Placental epithelial cell (primary cell): ENCODE measurements around a stretch of chr5.

DNA sequence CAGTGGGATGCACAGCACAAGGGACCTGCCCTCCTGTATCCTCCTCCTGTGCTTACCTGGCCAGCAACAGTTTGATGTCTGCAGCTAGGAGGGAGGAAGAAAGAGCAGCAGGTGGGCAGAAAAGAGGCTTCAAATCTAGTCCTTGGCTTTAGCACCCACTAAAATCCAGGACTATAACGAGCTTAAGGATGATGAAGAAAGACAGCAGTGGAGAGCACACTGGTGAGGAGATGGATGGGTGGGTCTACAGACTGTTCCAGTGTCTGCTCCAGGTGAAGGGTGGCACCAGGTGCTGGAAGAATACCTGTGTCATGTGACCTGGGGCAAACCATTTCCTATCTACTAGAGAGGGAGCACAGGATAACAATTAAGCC is 100.0 kb downstream of the SH3TC2 start:
- CAGE, long polyA plus RNA, result no peak

DNA sequence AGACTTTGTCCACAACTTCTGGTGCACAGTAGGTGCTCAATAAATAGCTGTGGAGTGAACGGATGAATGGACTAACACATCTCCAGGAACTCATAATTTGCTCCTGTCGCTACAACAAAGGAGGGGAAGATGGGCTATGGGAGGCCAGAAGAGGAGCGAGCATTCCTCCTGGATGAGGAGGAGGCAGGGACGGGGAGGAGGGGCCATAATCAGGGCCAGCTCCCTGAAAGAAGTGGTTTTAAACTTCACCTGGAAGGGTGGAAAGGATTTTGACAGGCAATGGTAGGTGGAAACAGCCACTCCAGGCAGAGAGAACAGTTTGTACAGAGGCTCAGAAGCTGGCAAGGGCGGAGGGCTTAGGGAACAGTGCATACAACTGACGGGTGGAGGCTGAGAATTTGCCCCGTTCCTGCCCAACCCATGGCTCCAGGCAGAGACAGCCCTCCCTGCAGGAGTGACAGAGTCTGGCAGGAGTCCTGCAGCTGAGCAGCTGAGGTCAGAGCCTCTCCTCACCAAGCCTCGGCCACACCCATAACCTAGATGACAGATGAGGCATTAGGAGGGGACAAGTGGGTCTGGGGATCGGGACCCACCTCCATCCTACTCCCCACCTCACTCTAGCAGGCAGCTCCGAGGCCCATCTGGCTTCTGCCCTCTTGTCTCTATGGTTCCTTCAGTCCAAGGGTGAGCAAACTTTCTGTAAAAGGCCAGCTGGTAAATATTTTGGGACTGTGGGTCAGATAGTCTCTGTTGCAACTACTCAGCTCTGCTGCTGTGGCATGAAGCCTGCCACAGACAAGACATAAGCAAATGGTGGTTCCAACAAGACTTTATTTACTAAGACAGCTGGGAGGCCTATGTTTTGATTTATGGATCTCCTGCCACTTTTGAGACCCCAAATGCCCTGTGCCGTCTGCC is 83.8 kb downstream of the SH3TC2 start:
- CAGE, long polyA plus RNA, result no peak

- CAGE, long polyA plus RNA, result no peak
Observed at GRCh38 chr5:149150341-149150680, 9.0 kb downstream of the ABLIM3 start.

- CAGE, long polyA plus RNA, result no peak
Observed at GRCh38 chr5:149298718-149299320, 27.2 kb downstream of the AFAP1L1 start.

- CAGE, long polyA plus RNA, result no peak
Observed at GRCh38 chr5:149320625-149321542, 24.4 kb upstream of the GRPEL2 start.

GRCh38 chr5:149355438-149356257 is 2.2 kb upstream of the PCYOX1L start:
- CAGE, long polyA plus RNA, result no peak

DNA sequence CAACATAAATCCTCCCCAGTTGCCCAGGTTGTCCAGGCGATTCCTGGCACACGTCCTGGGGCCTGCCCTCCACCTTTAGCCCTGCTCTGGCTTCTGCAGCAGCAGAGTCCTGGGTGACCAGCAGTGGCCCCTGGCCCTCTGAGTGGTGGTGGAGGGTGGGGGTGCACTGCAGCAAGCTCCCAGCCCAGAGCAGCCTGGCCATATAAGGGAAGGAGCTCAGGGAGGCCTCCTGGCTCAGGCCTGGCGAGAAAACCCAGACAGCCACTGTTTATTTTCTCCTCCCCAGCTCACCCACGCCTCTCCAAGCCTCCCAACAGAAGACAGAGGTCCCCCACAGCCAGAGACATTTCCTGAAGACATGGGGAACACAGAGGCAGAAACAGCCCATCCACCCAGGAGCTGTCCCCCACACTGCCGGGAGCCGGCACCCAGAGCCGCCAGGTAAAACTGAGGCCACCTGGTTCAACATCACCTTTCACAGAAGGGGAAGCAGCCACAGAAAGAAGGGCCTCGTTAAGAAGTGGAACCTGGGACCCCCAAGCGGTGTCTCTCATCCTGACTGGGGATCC is 44.8 kb upstream of the IL17B start:
- CAGE, long polyA plus RNA, result no peak

- CAGE, long polyA plus RNA, result no peak
Observed at GRCh38 chr5:149550510-149550649, 859 bp downstream of the CSNK1A1 start.

DNA sequence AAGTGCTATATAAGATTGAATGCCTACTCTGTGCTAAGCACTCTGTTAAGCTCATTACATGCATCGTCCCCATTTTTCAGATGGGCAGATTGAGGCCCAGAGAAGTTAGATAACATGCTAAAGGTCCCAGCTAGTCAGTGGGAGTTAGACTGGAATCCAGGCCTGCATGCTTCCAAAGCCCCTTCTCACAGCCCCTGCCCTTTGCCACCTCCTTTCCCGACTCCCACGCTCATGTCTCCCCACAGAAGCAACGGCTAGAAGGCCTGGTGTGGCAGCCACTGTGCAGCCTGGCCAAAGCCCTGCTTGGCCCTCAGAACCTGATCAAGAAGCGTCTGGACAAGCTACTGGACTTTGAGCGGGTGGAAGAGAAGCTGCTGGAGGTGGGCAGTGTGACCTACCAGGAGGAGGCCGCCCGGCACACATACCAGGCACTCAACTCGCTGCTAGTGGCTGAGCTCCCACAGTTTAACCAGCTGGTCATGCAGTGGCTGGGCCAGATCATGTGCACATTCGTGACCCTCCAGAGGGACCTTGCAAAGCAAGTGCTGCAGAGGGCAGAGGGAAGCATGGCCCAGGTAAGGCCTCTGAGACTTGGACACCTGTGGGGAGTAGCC is 40.3 kb downstream of the ARHGEF37 start:
- CAGE, long polyA plus RNA, result no peak

DNA sequence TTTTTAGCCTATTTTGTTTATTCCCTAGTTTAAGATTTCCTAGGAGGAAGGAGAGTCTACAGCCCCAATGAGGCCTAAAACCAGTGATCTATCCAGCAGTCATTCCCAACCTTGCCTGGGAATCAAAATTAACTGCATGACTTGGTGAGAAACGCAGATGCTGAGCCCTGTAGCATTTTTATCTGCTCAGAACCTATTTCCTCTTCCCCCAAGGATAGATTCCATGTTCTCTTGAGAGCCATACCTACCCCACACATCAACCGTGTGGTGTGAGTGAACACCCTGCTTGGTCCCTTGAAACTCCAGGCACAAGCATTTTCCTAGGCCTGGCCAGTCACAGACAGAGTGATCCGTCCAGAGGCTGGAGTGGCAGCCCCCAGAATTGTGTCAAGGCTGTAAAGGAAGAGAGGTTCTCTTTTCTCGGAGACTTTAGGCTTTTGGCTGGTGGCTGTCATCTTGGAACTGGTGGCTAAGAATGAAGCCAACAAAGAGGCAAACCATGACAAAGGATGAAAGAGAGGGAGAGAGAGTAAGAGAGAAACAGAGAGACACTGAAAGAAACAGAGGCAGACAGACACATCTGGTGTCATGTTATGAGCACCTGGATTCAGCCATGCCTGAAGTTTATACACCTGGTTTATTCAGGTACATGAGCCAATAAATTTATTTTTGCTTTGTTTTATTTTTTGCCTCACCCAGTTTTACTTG is 66.0 kb downstream of the ARHGEF37 start:
- CAGE, long polyA plus RNA, result no peak

DNA sequence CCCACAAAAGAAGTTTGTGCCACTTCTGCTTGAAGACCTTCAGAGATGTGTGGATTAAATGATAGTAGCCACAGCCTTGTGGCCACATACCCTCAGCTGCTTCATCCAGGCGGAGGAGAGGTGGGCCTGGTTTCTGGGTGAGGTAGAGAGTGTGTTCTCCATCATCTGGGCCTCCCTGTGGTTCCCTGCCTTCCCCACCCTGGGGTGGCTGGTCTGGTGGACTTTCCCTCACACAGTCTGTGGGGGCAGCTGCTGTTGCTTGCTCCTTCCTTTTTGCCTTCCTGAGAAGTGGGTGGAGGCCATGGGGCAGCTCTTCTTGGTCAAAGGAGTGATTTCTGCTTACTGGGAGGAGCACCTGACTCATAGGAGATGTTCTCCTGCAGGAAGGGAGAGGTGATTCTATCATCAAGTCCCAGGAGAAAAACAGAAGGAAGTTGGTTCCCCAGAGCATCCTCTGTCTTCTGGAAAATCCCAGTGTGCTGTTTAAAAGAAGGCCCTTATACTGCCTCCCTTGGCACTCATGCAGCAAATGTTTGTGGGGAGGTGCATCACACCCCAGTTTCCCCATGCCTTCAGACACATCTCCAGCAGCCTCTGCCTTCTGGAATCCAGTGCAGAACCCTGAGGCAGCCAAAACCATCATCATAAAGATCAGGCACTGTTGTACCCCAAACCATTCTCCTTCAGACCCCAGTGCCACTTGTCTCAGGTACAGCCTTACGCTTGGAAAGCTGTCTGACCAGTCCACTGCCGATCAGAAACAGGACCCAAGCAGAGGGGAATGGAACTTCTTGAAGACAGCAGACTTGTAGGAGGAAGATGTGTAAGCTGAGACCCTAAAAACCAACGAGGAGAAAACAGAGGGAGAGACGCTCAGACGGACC is 63.1 kb downstream of the PPARGC1B start:
- CAGE, long polyA plus RNA, result no peak

DNA sequence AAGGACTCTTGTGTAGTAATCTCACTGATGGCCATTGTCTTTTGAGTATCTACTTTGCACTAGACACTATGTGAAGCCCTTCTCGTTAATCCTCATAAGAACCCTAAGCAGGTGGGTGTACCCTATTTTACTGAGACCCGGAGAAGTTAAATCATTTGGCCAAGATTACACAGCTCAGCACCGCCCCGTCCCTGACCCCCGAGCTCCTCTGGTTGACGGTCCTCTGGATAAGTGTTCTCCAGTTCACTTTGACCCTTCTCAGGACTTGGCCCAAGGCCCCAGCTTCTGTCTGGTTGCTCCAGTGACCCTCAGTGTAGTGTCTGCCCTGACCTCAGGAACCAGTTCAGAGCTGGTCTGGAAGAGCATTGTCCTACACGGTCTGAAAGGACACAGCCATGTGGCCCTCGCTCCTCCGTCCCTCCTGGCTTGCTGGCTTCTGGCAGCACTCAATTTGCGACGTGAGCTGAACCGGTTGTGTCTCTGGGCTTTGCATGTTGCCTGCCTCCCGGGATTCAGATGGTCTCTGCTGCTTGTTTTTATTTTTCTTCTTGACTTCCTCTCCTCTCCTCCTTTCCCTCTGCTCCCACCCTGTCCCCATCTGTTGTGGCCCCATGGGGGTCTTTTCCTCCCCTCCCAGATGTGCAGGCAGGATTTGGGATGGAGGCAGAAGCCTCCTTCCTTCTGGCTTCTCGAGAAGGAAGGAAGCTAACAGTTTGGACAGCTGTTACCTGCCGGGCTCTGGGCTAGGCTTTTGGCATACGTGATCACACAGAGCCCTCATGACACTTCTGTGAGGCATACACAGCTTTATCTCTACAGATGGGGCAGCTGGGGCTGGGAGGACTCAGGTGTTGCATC is 72.0 kb downstream of the PPARGC1B start:
- CAGE, long polyA plus RNA, result no peak

GRCh38 chr5:149803508-149804379 is 73.6 kb downstream of the PPARGC1B start:
- CAGE, long polyA plus RNA, result no peak

GRCh38 chr5:149808049-149808750 is 78.1 kb downstream of the PPARGC1B start:
- CAGE, long polyA plus RNA, result no peak

DNA sequence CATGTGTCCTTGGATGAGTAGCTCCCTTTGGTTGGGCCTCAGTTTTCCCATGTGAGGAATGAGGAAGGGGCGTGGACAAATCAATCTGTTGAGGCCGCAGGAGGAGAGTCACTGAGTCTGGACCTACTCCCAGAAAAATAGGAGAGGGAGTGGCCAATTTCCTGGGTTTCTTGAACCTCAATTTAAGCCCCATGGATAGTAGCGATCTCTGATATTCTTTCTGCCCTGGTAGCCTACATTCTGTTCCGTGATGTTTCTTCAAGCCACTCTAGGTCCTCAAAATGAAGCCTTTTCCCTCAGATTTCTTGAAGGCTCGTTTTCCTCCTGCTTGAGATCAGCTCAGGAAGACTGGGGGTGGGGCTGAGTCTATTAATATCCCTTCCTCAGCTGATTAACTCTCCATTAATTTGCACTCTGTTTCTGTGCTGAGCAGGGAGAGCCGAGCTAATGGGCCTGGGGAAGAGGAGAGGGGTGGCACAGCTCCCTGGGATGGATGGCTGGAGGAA is 93.1 kb downstream of the PPARGC1B start:
- CAGE, long polyA plus RNA, result no peak

- CAGE, long polyA plus RNA, result no peak
Observed at GRCh38 chr5:150024119-150024823, 23.7 kb downstream of the HMGXB3 start.

DNA sequence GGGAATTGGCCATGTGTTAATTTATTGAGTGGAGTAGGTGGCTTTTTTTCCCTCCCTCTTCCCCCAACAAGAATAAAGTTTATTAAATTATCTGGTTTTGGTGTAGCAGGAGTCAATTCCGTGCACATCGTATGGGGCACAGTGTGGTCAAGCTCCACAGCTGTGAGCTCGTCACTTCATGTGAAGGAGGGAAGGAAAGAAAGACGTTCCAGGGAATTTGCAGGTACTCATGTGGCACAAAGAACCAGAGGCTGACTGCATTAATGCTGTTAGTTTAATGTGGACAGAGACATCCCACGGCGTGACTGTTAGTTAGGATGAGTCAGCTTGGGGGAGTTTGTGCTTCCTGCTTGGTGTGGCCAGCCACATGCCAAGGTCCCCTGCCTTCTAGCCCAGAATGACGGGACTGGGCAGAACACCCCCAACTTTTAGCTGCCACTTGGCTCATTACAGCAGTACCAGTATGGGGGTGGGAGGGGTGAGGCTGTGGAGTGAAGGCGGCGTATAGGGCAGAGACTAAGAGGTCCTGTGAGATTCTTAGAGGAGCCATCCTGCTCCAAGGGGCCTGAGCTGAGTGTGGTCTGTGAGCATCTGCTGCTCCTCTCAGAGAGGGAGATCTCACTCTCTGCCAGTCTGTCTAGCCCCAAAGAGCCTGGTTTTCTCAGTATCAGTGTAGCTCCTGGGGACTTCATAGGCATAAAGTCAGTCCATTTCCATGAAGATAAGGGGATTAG is 33.1 kb downstream of the CSF1R start:
- CAGE, long polyA plus RNA, result no peak

- CAGE, long polyA plus RNA, result no peak
Observed at GRCh38 chr5:150153040-150153488, 2.6 kb downstream of the PDGFRB start.

GRCh38 chr5:150159585-150160518 is 4.2 kb upstream of the PDGFRB start:
- CAGE, long polyA plus RNA, result no peak

DNA sequence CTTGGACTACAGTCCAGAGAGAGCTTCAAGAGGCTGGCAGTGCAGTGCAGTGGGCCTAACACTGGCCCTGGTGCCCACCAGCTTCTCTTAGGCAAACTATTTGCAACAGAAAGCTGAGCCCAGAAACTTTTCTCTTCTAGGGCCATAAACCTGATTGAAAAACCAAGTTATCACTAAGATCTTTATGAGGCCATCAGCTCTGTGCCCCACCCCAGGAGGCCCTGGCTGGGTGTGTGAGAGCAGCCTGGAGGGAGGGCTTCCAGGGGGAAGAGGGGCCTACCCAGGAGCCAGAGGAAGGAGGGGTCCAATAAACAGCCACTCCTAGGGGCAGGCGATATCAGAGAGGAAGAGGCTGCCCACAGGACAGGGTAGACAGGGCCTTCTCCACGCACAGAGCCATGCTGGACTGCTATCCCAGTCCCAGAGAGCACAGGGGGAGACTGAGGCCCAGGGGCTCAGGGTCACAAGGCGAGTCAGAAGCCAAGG is 4.5 kb upstream of the CDX1 start:
- CAGE, long polyA plus RNA, result no peak